H7 (cell line): ENCODE measurements around a stretch of chr2.

DNA sequence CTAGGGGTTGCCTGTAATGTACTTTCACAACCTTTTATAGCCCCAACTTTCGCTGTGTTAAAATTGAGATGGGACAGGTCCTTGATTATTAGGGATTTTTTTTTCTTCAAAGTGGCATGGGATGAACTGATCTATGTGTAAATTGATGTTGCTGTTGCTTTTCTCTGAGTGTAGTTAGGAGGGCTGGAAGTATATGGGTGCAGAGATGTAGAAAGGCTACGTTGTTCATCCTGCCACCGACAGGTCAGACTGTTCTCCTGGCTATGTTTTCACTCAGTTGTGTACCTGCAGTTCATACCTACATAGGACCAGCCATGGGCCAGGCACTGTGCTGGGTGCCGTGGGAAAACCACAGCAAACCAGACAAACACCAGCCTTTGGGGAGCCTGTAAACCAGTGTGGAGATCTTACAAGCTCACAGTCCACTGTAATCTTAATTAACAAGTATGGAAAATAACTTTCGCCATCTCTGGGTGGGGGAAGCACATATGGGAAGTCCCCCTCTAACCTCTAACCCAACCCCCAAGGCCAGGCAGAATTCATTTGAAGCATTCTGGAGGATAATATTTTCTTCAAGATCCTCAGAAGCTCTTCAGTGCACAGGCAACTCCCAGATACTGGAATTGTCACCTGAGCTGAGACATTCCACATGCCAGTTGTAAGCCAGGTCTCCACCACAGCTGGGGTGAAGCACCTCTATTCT, 12.7 kb downstream of the NCK2 start:
- RAMPAGE, long total RNA = no peak

- RAMPAGE, long total RNA = no peak
These were observed 55.5 kb downstream of the NCK2 start for GRCh38 chr2:105800137-105800716.

- RAMPAGE, long total RNA = no peak
These were observed 94.8 kb downstream of the NCK2 start for GRCh38 chr2:105839423-105839933.

DNA sequence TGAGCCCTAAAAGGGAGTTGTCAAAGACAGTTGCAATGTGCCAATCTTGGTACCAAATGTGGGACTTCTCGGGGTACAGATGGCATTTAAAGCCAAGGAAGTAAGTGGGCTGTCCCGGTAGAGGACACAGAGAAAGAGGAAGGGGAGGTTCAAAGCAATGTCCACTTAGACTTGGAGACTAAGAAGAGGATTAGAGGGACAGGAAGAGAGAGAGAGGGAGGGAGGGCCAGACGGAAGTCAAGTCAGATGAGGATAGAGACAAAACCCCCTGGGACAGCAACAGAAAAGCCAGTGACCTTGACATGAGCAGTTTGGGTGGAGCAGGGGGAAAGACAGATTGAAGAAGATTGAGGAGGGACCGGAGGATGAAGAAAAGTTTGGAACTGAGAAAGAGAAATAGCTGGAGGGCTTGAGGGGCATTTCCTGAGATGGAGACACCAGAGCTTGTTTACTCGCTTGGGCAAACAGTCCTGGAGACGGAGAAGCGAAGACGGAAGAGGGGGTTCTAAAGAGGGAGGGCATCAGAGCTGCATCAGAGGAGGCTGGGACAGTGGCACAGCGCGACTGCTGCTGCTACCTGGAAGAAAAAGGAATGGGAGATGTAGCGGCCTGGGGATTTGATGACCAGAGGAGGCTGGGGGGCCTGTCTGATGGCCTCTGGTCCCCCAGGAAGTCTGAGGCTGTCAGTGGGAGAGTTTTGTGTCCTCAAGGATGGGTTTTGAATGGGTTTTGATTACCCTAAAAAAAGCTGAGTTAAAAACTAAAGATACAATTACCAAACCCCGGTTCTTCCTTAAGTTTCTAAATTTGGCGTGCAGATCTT, 156.1 kb upstream of the ECRG4 start:
- RAMPAGE, long total RNA = no peak

DNA sequence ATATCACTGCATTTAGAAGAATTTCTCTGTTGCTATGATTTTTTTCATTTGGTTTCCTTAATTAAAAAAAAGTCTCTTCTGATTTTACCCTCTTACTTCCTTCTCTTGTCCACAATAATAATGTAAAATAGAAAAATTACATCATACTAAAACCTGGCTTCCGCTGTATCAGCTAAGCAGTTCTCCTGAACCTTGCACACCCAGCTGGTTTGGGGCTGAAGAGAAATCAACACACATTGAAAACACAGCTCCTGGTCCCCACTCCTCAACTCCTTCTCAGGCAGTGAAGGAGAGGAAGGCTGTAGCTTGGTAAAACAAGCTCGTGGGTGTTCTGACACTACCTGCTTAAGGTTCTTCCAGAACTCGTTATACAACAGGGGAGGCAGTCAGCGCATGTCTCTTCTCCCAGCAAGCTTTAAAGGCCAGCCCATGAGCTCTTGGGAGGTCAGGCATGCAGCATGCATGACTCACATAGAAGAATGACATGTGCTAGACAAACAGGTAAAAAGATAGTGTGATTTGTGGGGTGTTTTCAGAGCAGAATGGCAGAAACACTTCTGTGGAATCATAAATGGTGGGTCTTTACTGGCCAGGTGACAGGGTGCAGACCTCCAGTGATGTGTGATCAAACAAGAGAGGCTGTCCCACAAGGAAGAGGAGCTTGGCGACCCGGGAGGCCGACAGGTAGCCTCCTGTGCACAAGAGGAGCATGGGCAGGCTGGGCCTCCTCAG, 59.5 kb downstream of the ECRG4 start:
- RAMPAGE, long total RNA = no peak

DNA sequence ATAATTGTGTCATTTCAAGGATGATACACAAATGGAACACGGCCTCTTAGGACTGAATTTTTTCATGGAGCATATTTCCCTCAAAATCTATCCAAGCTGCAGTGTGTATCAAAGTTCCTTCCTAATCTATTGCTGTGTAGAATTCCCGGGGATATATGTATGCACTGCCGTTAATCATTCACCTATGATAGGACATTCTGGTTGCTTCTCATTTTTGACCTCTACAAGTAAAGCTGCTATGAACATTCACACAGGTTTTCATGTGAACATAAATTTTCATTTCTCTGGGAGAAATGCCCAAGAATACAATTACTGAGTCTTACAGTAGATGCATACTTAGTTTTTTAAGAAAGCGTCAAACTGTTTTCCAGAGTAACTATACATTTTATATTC, 61.5 kb downstream of the ECRG4 start:
- RAMPAGE, long total RNA = no peak

- RAMPAGE, long total RNA = no peak
These were observed 63.7 kb downstream of the UXS1 start for GRCh38 chr2:106130102-106131149.

GRCh38 chr2:106342771-106343197, 125.4 kb downstream of the RGPD3 start:
- RAMPAGE, long total RNA = no peak

- RAMPAGE, long total RNA = no peak
These were observed 79.4 kb downstream of the RGPD3 start for GRCh38 chr2:106388624-106389362.

GRCh38 chr2:106565883-106566487, 78.8 kb downstream of the CD8B2 start:
- RAMPAGE, long total RNA = no peak

GRCh38 chr2:106575833-106576496, 88.8 kb downstream of the CD8B2 start:
- RAMPAGE, long total RNA = no peak

GRCh38 chr2:107747112-107747370, 79.7 kb upstream of the RGPD4 start:
- RAMPAGE, long total RNA = no peak

- RAMPAGE, long total RNA = no peak
These were observed 39.5 kb downstream of the LIMS1 start for GRCh38 chr2:108573731-108574162.

GRCh38 chr2:108612104-108613109, 78.1 kb downstream of the LIMS1 start:
- RAMPAGE, long total RNA = no peak

DNA sequence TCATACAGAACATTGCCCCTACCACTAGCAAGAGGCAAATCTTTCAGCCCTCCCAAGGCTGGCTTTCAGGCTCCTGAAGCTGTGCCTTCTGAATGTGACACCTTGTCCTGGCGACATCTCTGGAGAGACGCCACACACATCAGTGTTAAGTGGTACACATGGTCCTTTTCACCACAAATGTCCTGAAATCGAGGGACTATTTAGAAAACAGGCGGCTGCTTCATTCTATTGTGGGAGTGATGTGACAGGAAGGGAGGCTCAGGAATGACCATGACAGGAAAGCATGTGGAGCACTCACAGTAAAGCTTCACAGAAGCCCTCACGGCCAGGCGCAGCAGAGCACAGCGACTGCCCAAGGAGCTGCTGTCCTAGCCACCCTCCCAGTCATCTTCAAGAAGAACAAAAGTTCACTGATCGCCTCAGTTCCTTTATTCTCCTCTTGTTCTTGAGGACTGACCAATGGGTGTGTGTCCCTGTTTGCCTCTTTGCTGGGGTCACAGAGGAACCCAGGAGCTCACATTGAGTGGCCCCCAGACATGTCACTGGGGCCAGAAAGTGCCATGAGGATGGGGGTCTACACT, 84.7 kb upstream of the RANBP2 start:
- RAMPAGE, long total RNA = no peak

DNA sequence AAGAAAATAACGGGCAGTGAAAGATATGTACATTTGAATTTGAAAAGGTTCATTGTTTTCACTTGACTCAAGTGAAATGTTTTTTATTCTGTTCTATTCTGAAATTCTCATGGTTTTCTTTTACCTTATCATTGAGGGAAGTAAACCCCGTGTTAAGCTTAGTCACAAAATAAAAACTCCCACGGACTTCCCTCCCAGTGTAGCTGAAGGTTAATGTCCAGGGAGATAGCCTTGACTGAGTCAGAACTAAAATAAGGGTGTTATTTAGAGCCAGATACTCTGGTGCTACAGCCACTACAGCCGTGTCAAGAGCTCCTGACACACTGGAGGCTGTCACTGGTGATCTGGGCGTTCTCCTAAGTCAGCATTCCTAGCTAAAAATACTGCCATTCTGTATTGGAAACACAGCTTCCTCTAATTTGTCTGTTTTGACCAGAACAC, 82.0 kb upstream of the RANBP2 start:
- RAMPAGE, long total RNA = no peak

GRCh38 chr2:108639827-108640413, 79.4 kb upstream of the RANBP2 start:
- RAMPAGE, long total RNA = no peak

- RAMPAGE, long total RNA = no peak
These were observed 66.6 kb upstream of the RANBP2 start for GRCh38 chr2:108652606-108653105.

DNA sequence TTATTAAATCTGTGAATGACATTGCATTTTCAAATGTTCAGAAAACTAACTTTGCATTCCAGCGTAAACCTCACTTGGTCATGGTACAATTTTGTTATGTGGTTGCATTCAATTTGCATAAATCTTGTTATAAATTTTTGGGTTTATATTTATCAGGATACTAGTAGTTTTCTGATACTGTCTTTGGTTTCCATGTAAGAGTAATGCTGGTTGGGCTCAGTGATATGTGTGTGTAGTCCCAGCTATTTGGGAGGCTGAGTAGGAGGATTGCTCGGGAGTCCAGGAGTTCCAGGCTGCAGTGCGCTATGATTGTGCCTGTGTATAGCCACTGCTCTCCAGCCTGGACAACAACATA, 12.5 kb upstream of the CCDC138 start:
- RAMPAGE, long total RNA = no peak

- RAMPAGE, long total RNA = no peak
These were observed 62.4 kb downstream of the EDAR start for GRCh38 chr2:108926614-108927017.